ENCODE measurements around the genes MEMO1 and BIRC6.

GRCh38 chr2:31489140-31489609 lies 74.6 kb upstream of the XDH start:
- RRBS: no CpG with 5 or more reads among the region's 2 CpGs
CAGE:
- cytosol, long polyA plus RNA: no peak
- long polyA plus RNA: no peak
- nucleus, long polyA plus RNA: no peak

DNA sequence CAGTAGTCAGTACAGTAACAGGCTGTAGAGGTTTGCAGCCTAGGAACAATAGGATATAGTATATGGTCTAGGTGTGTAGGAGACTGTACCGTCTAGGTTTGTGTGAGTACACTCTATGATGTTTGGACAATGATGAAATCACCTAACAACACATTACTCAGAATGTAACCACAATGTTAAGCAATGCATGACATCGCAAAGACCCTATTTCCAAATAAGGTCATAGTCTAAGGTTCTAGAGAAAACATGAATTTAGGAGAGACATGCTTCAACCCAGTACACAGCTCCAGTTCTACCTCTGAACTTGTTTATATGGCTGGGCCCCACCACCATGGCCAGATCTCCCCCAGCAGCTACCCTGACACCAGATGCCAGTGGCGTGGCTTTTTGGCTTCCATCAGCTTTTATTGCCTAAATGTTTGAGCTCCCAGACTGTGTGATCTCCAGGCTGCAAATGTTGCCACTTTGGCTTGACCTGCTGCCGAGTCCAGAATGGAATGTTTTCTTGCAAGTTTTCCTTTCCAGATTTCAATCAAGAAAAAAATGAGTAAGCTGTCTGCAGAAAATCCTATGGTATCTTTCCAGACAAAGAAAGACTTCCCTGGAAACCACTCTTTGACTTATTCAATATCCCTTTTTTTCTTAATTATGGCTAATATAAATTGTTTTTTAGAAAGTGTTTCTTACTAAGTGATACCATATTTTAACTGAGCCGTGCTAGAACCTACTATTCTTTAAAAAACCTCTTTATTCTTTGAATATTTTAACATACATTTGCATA lies 21.8 kb downstream of the SRD5A2 start:
- RRBS: no CpG with 5 or more reads among the region's 5 CpGs
CAGE:
- cytosol, long polyA plus RNA: no peak
- long polyA plus RNA: no peak
- nucleus, long polyA plus RNA: no peak

DNA sequence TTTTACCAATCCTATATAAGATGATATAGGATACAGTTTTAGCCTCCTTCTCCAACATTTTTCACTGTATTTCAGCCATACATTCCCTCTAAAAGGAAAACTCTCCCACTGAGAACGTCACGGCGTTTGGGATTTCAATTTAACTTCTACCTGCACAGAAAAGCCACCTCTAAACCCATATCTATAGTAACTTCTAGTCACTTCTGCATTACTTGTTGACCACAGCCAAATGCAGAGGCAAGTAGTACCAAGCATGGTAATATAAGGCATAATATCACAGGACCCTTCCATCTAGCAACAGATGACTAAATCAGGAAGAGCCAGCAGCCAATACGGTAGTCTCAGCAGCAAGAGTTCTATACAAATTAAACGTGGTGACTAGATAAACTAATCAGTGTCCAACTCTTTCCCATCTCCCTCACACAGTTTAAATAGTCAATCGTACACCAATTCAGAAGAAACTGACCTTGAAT lies 30.2 kb downstream of the MEMO1 start:
- RRBS: no CpG with 5 or more reads among the region's 6 CpGs
CAGE:
- cytosol, long polyA plus RNA: no peak
- long polyA plus RNA: no peak
- nucleus, long polyA plus RNA: no peak

GRCh38 chr2:32010696-32011934 lies at the start of gene MEMO1:
Gene MEMO1, minus strand, starts transcription at chr2:32011008.
- RRBS: 3% methylated on average over 13 of the region's 58 CpGs
CAGE:
- cytosol, long polyA plus RNA: no peak
- long polyA plus RNA: no peak
- nucleus, long polyA plus RNA: no peak

DNA sequence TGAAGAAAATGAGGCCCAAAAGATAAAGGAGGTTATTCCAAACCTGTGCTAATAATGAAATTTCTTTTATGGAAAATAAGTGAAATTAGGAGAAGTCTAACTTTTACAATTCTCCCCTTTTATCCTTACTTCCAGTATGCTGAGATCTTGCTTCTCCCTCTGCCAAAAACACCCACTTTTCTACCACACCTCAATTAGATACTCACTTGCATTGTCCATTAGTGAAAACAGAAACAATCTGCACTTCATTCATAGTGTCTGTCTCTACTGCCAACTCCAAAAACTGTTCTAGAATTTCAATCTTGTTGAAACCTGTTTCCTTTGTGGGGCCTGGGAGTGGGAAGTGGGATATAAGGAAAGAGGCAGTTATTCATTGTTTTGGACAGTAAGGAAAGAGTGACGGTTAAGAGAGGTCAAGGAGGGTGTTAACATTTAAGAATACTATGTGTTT lies 2.2 kb downstream of the SPAST start:
- RRBS: no CpG with 5 or more reads among the region's 1 CpG
CAGE:
- cytosol, long polyA plus RNA: no peak
- long polyA plus RNA: no peak
- nucleus, long polyA plus RNA: no peak

DNA sequence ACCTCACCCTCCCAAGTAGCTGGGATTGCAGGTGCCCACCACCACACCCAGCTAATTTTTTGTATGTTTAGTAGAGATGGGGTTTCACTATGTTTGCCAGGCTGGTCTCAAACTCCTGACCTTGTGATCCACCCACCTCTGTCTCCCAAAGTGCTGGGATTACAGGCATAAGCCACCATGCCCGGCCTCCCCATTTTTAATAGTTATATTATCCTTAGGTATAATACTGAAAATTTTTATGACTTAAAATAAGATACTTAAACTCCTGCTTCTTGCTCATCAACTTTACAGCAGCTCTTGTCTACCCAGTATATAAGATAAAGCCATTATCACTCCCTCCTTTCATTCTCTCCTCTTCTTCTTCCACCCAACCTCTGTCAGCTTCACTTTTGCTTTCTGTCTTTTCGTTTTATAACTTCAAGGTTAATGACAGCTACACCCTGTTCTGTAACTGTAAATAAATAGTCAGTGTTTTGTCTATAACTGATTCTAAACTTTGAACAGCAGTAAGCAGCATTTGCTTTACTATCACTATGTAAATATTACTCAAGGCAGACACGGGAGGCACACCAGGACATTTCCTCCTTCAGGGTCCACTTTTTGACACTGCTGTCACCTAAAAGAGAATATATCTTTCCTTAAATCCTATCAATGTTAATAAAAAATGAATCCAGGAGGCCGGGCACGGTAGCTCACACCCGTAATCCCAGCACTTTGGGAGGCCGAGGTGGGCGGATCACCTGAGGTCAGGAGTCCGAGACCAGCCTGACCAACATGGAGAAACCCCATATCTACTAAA lies 27.8 kb upstream of the BIRC6 start:
- RRBS: no CpG with 5 or more reads among the region's 9 CpGs
CAGE:
- cytosol, long polyA plus RNA: no peak
- long polyA plus RNA: no peak
- nucleus, long polyA plus RNA: no peak

GRCh38 chr2:32356275-32357558 lies at the start of gene BIRC6:
Gene BIRC6, plus strand, starts transcription at chr2:32357023.
- RRBS: 1% methylated on average over 31 of the region's 112 CpGs
CAGE:
- cytosol, long polyA plus RNA: no peak
- long polyA plus RNA: start-site peak on the plus strand at chr2:32357152-32357225, 94 and 94 reads in 2 replicates
- nucleus, long polyA plus RNA: start-site peak on the plus strand at chr2:32357152-32357219, 279 reads

DNA sequence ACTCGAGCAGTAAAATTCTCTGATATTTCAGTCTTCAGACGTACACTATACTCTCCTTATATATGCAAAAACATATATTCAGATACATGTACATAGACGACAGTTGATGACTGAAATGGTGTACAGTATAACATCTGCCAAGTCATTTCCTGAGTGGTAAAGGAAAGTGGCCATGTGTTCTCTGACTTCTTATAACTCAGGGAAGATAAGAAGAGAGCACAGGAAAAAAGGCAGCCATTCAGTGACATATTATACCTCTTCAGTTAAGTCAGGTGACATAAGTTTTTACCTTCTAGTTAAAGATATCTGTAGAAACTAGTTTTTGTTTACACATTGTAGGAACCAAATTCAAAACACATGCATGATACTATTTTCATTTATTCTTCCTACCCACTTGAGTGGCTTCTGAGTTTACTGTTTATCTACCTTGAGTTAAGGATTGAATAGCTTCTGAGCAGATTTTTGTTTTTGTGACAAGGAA lies 35.7 kb upstream of the TTC27 start:
- RRBS: no CpG with 5 or more reads among the region's 3 CpGs
CAGE:
- cytosol, long polyA plus RNA: no peak
- long polyA plus RNA: no peak
- nucleus, long polyA plus RNA: no peak

DNA sequence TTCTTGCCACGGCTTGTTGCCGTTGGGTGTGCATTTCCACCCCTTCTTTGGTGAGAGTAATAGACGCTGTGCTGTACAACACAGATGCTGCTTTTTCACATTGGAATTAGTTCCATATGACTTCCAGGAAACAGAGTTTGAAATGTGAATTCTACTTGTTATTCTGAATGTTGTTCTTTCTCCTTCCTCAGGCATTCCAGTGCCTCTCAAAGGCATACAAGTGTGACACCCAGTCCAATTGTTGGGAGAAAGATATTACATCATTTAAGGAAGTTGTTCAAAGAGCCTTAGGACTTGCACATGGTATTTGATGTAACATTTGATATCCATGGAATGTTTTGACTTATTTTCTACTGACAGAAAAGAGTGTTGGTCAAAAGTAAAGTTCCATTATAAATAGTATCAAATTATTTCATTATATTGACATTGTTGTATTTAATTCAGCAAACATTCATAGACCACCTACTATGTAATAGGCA lies 134.4 kb upstream of the LTBP1 start:
- RRBS: no CpG with 5 or more reads among the region's 3 CpGs
CAGE:
- cytosol, long polyA plus RNA: no peak
- long polyA plus RNA: start-site peak on the plus strand centred at position 245 of the sequence, 8 bp wide, 73 and 59 reads in 2 replicates
- nucleus, long polyA plus RNA: start-site peak on the plus strand centred at position 257 of the sequence, 26 bp wide, 30 reads

DNA sequence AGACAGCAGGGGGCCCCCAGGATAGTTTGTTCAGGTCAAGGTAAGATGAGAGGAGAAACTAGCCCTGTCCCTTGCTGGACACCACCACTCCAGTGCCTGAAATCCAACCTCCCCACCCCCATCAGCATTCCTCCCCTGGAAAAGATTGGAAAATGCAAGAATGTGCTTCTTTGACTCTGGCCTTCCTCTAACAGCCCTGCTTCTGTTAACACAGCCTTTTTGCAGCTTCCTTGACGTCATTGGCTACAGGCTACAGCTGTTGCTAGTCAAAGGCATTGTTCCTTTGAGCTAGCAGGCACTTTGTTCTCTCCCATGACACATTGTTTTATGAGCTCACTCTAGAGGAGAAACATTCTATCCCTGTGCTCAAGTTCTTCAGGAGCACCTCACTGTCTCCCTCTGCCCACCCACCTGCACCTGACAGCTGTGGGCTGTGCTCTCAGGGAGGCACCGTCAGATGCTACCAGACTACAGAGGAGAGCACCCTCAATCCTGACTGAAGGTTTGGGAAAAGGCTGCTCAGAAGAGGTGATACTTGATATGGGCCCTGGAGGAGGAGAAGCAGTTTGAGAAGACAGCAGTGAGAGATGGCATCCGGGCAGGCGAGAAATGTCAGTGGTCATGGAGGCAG lies 19.9 kb upstream of the LTBP1 start:
- RRBS: no CpG with 5 or more reads among the region's 4 CpGs
CAGE:
- cytosol, long polyA plus RNA: no peak
- long polyA plus RNA: no peak
- nucleus, long polyA plus RNA: no peak

GRCh38 chr2:33273260-33273918 lies 203.1 kb upstream of the RASGRP3 start:
- RRBS: no CpG with 5 or more reads among the region's 1 CpG
CAGE:
- cytosol, long polyA plus RNA: no peak
- long polyA plus RNA: no peak
- nucleus, long polyA plus RNA: no peak

DNA sequence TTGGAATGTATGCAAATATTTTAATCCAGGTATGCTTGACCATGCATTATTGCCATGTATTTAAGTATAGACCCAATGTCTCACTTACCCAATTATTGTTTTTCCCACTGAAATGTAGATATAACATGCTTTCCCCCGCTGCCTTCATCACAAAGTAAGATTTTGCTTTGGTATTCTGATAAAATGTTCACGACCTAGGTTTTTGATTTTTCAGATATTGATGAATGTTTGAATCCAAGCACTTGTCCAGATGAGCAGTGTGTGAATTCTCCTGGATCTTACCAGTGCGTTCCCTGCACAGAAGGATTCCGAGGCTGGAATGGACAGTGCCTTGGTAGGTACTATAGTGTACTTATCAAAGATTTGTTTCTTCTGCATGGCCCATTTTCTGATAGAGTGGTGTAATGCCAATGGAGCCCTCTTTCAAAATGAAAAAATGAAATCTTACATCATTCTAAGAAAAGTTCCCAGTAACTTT lies 196.6 kb upstream of the RASGRP3 start:
- RRBS: no CpG with 5 or more reads among the region's 4 CpGs
CAGE:
- cytosol, long polyA plus RNA: no peak
- long polyA plus RNA: no peak
- nucleus, long polyA plus RNA: no peak

- RRBS: no CpG with 5 or more reads among the region's 5 CpGs
CAGE:
- cytosol, long polyA plus RNA: no peak
- long polyA plus RNA: no peak
- nucleus, long polyA plus RNA: no peak
Observed at GRCh38 chr2:33300234-33300733, 176.2 kb upstream of the RASGRP3 start.

- RRBS: no CpG with 5 or more reads among the region's 4 CpGs
CAGE:
- cytosol, long polyA plus RNA: no peak
- long polyA plus RNA: no peak
- nucleus, long polyA plus RNA: no peak
Observed at GRCh38 chr2:33457869-33458379, 18.5 kb upstream of the RASGRP3 start.

DNA sequence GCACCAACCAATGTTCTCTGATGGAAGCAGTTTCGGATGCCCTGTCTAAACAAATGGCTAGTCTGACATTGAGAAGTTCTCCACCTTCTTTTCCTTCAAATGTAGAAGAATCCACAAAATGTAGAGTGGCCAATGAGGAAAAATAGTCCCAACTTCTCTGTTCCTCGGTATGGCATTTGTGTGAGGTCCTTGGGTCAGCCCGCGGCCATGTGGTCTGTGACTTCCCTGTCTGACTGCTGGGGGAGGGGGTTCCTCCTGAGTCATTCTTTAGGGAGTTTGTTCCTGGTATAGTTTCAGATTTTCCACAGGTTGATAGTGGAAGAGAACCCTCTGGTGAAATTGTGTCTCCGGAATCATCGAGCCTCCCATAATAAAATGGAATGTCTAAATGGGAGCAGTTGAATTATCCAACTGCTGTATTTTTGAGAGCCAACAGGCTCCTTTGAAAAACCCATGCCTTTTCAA lies 1.7 kb downstream of the RASGRP3 start:
- RRBS: no CpG with 5 or more reads among the region's 6 CpGs
CAGE:
- cytosol, long polyA plus RNA: no peak
- long polyA plus RNA: no peak
- nucleus, long polyA plus RNA: no peak

GRCh38 chr2:34242250-34242654 lies 643.2 kb upstream of the FAM98A start:
- RRBS: no CpG with 5 or more reads among the region's 5 CpGs
CAGE:
- cytosol, long polyA plus RNA: no peak
- long polyA plus RNA: no peak
- nucleus, long polyA plus RNA: no peak

DNA sequence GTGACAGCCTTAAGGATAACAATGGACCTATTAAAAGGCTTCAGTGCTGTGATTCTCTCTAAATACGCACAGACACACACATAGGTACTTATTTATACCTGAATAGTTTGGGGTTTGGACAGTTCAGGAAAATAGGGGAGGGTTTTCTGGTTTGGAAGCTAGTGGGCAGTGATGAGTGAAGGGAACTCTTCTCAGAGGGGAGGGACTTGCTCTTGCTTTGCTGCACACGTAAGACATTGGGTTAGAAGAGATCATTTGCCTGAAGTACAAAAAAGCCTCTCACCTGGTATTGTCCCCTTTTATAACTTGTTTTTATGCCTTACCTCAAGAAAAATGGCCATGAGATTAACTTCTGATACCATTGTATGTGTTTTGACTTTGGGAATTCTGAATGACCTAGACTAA lies 2.3 kb downstream of the CRIM1 start:
- RRBS: no CpG with 5 or more reads among the region's 2 CpGs
CAGE:
- cytosol, long polyA plus RNA: no peak
- long polyA plus RNA: no peak
- nucleus, long polyA plus RNA: no peak

DNA sequence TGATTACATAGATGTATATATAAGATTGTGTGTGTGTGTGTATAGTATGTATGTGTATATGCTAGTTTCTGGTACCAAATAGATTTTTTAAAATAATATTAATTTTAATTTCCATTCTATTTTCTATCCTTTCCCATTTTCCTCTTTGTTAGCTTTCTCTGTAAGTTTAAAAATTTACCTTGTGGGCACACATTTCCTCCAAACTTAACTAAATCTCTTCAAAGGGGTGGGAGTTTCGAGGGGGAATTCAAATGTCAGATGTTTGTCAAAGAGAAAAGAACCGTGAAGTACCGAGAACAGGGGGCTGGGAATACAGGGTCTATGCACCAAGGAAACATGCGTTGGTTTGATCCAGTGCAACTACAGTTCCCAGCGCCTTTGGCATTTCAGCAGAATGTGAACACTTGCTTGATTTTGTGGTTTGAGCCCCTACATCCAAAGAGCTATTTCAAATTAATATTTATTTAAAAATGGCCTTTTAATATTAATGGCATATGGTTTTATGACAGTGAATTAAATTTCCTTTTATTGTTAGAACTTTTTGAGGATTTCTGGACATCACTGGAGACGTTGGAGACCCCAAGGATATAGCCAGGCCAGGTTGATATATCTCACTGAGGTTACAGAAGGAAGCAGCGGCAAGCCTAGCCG lies 9.4 kb downstream of the CRIM1 start:
- RRBS: no CpG with 5 or more reads among the region's 8 CpGs
CAGE:
- cytosol, long polyA plus RNA: no peak
- long polyA plus RNA: no peak
- nucleus, long polyA plus RNA: no peak

- RRBS: no CpG with 5 or more reads among the region's 3 CpGs
CAGE:
- cytosol, long polyA plus RNA: no peak
- long polyA plus RNA: no peak
- nucleus, long polyA plus RNA: no peak
Observed at GRCh38 chr2:36427726-36428034, 72.1 kb downstream of the CRIM1 start.

GRCh38 chr2:36432421-36432932 lies 76.9 kb downstream of the CRIM1 start:
- RRBS: no CpG with 5 or more reads among the region's 4 CpGs
CAGE:
- cytosol, long polyA plus RNA: no peak
- long polyA plus RNA: no peak
- nucleus, long polyA plus RNA: no peak